Duodenum (tissue), 1 donor: ENCODE data around the gene CRIM1.

GRCh38 chr2:31334069-31334820, 80.3 kb downstream of the XDH start:
- PRO-cap, result no peak

DNA sequence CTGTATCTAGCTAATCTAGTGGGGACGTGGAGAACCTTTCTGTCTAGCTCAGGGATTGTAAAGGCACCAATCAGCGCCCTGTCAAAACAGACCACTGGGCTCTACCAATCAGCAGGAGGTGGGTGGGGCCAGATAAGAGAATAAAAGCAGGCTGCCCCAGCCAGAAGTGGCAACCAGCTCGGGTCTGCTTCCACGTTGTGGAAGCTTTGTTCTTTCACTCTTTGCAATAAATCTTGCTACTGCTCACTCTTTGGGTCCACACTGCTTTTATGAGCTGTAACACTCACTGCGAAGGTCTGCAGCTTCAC, 206.6 kb downstream of the MEMO1 start:
- PRO-cap, result no peak

DNA sequence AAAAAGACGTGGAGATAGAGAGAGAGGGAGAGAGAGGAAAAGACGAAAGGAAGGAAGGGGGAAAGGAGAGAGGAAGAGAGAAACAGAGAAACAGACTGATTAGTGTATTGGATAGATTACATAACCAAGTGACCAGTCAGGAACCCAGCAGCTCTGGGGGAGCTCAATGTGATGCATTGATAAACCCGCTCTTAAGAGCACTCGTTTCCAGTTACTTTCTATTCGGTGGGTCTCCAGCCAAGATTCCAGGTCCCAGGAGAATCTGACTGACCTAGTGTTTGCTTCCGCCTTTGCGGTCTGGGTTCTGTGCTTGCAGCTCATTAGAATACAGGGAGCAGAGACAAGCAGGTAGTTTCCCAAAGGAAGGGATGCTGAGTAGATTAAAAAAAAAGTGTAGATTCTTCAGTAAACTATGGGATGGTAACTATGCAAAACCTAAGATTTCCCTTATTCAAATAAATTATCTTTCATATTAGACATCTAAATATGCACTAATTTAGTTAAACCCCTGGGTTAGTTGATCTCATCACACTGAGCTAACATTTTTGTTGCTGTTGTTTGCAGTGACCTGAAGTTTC, 866 bp upstream of the SPAST start:
- PRO-cap, result no peak

- PRO-cap, result no peak
Measured at GRCh38 chr2:32136172-32137313, 29.1 kb upstream of the SLC30A6 start.

DNA sequence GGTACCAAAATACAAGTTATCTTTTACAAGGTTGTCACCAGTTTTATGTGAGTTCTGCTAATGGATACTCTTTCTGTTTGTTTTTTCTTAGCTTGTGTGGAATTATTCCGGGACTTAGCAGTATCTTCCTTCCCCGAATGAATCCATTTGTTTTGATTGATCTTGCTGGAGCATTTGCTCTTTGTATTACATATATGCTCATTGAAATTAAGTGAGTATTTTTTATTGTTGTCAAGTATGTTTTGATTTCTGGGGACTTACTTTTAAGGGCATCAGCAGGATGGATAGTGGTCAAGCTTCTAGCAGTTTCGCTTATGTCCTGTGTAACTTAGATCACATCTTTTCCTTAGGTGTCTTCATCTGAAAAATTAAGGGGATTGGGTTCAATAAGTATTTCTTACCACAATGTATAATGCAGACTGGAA, 32.0 kb downstream of the SLC30A6 start:
- PRO-cap, result no peak

DNA sequence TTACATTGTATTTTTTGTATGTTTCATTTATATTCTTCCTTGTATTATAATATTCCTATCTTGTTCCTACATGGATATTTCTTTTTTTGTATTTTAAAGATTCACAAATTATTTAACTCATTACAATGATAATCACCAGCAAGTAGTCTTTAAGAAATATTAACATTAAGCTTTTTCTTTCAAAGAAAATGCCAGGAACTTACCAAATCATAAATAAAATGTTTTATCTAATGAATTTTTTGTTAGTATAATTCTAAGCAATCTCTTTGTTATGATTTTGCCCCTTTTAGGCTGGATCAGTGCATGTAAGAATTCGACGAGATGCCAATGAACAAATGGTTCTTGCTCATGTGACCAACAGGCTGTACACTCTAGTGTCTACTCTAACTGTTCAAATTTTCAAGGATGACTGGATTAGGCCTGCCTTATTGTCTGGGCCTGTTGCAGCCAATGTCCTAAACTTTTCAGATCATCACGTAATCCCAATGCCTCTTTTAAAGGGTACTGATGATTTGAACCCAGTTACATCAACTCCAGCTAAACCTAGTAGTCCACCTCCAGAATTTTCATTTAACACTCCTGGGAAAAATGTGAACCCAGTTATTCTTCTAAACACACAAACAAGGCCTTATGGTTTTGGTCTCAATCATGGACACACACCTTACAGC, 44.6 kb downstream of the NLRC4 start:
- PRO-cap, result no peak

- PRO-cap, result no peak
Measured at GRCh38 chr2:32756119-32756376, 128.2 kb downstream of the TTC27 start.

GRCh38 chr2:33034814-33035252, 88.1 kb downstream of the LTBP1 start:
- PRO-cap, result no peak

DNA sequence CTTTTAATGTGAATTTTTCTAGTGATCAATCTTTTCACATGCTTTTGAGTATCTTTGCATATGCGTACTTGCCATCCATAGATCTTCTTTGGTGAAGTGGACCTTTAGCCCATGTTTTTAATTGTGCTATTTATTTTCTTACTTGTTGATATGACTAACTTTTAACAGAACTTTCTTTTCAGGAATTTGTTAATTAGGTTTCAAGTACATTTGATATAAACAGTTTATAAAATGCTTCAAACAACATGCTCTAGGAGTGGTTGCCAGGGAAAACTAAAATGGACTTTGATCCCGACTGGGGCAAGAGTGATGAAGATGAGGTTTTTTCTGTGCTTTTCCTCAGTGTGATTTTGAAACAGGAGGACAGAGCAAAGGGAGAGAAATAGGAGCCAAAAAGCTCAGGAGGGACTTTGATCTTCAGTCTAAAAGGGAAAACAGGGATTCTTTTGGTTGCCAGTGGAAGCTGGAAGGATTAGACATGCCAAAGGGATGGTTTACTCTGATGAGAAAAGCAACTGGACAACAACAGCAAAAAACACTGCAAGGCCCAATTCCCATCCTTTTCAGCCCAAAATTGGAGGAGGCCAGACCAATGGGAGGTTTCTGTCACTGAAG, 95.4 kb downstream of the LTBP1 start:
- PRO-cap, result no peak

DNA sequence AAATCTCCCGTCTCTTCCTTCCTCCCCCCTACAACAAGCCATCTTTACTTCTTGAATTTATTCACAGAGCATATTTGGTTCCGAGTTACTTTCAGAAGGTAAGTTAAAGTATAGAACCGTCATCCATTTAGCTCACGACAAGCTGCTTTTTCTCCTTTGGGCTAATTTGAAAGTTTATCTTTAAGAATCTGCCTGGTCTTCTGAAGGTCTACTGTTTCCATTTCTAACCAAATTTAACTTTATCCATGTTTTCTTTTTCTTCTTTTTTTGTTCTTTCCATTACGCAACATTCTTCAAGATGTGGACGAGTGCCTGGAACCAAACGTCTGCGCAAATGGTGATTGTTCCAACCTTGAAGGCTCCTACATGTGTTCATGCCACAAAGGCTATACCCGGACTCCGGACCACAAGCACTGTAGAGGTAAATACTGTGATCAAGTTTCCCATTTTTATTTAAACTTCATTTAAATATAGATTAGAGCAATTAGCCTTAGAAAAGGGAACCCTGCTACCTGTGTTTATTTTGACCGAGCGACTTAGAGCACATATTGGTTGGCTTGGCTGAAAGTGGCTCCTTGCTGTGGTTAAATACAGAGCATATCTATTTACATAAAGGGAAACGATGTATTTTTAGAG, 183.5 kb upstream of the RASGRP3 start:
- PRO-cap, result no peak

- PRO-cap, result no peak
Measured at GRCh38 chr2:33585024-33585976, 13.8 kb downstream of the FAM98A start.

- PRO-cap, result no peak
Measured at GRCh38 chr2:36084685-36085214, 270.8 kb upstream of the CRIM1 start.

DNA sequence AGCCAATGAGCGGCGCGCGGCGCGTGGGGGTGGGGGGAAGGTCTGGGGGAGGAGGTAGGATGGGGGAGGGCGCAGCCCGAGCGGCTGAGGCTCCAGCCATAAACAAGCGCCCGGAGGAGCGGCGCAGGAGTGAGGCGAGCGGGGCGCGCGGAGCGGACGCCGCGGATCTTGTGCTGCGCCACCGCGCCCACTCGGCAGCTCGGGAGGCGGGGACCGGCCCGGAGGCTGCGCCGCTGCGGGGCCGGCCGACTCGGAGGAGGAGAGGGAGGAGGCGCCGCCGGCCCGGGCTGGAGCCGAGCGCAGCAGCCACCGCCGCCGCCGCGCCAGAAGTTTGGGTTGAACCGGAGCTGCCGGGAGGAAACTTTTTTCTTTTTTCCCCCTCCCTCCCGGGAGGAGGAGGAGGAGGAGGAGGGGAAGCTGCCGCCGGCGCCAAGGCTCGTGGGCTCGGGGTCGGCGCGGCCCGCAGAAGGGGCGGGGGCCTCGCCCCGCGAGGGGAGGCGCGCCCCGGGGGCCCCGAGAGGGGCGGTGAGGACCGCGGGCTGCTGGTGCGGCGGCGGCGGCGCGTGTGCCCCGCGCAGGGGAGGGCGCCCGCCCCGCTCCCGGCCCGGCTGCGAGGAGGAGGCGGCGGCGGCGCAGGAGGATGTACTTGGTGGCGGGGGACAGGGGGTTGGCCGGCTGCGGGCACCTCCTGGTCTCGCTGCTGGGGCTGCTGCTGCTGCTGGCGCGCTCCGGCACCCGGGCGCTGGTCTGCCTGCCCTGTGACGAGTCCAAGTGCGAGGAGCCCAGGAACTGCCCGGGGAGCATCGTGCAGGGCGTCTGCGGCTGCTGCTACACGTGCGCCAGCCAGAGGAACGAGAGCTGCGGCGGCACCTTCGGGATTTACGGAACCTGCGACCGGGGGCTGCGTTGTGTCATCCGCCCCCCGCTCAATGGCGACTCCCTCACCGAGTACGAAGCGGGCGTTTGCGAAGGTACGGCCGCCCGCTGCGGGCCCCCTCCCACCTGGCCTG, at the start of gene CRIM1:
CRIM1 (plus strand) TSS at position 126 of the 1,010 bp plus-strand sequence.
- PRO-cap, result bidirectional peak, plus-strand start at position 126 of the sequence, minus-strand start outside the sequence

- PRO-cap, result no peak
Measured at GRCh38 chr2:36534091-36535060, 63.6 kb downstream of the FEZ2 start.

GRCh38 chr2:36548063-36548893, 49.7 kb downstream of the FEZ2 start:
- PRO-cap, result no peak

- PRO-cap, result no peak
Measured at GRCh38 chr2:36563448-36564255, 34.3 kb downstream of the FEZ2 start.

DNA sequence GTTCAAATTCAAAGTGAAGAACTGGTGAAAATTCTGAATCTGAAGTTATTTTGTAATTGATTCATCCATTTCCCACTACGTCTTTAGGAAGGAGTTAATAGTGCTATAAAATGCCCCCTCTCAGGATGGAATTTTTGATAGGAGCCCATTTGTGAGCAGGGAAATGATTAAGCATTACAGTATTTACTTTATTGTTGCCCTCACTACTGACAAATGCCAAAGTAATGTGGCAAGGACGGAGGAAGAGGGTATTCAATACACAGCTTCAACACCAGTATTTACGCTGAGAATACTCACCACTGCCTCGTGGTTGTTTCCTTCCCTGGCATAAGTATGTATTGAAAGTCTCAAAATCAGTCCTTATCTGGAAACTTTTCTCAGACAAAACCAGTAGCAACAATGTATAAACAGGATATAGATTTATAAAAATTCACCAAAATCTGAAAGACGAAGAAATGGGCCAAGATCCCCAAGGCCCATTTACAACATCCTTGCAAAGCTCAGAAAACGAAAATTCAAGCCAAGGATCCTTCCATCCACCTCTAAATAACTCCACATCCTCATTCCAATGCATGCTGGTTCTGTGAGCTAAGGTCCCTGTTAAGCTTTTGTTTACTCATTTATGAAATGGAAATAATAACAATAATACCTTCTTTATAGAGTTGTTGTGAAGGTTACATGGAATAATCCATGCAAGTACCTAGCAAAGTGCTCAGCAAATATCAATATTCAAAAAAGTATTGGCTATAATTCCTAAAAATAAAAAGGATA, 29.3 kb downstream of the FEZ2 start:
- PRO-cap, result no peak

GRCh38 chr2:36578304-36579159, 19.4 kb downstream of the FEZ2 start:
- PRO-cap, result no peak

DNA sequence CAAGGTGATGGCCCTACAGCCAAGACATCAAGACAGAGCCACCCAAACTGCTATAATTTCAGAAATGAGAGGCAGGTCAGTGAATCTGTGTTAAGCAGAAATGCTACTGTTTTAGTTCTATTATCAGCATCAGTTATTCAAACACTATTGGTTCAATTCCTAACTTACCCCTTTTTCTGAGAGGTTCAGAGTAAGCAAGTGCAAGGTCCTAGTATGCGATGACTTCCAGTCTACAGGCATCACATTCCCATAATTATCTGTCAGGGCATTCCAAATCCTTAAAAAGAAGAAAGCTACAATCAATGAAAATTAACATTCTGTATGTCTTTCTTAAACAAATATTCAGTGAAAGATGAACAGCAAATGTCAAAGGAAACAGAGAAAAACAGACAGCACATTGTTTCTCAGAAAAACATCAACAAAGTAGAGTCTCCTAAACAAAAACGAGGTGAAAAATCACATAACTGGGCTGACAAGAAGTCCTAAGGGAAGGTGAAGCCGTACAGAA, 7.2 kb downstream of the FEZ2 start:
- PRO-cap, result no peak

GRCh38 chr2:36859004-36859203, 107.4 kb downstream of the STRN start:
- PRO-cap, result no peak